Measurements from ENCODE around the gene CD81.

GRCh38 chr11:2161361-2161807 is 375 bp upstream of the INS start:
- PRO-cap: no peak
- RAMPAGE, long total RNA: no peak

- PRO-cap: no peak
- RAMPAGE, long total RNA: no peak
Observed at GRCh38 chr11:2265259-2265817, 5.0 kb downstream of the ASCL2 start.

- PRO-cap: no peak
- RAMPAGE, long total RNA: no peak
Observed at GRCh38 chr11:2267644-2268414, 2.6 kb downstream of the ASCL2 start.

DNA sequence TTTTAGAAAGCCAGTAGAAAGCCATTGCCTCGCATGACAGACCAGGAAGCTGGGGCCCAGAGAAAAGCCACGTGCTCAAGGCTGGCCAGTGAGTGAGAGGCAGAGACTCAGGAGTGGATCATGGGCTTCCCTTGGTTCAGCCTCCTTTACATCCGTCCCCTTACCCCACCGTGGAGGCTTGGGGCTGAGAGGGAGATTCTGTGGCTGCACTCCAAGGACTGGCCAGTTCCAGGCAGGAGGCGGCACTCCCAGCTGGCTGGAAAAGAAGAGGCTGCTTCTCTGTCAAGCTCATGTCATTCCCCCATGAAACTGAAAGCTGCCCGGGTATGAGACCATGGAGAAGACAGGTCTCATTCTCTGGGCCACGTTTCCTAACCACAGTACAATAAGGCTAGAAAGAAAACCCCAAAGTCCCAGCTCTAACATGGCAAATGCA is 6.6 kb upstream of the ASCL2 start:
- PRO-cap: no peak
- RAMPAGE, long total RNA: no peak

DNA sequence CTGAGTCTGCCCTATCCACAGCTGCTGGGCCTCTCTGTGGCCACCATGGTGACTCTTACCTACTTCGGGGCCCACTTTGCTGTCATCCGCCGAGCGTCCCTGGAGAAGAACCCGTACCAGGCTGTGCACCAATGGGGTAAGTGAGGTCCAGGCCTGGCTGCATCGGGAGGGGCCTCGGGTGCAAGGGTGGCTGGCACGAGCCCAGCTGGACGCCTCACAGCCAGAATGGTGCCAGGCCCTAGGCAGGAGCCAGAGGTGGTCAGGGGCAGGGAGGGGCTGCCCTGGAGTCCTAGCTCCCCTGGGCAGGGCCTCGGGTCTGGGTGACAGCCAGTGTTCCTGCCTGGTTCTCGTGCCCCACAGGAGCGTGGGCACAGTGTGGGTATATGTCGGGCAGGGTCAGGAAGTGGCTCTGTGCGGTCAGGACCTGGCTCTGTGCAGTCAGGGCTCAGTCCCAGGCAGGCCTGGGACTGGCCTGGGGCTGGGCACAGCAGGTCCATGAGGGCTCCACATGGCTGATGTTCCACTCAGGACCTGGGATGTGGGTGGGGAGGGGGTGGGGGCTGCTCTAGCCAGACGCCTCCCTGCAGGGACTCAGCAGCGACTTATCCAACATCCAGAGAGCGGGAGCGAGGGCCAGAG is 1.1 kb downstream of the TSPAN32 start:
- PRO-cap: no peak
- RAMPAGE, long total RNA: no peak

DNA sequence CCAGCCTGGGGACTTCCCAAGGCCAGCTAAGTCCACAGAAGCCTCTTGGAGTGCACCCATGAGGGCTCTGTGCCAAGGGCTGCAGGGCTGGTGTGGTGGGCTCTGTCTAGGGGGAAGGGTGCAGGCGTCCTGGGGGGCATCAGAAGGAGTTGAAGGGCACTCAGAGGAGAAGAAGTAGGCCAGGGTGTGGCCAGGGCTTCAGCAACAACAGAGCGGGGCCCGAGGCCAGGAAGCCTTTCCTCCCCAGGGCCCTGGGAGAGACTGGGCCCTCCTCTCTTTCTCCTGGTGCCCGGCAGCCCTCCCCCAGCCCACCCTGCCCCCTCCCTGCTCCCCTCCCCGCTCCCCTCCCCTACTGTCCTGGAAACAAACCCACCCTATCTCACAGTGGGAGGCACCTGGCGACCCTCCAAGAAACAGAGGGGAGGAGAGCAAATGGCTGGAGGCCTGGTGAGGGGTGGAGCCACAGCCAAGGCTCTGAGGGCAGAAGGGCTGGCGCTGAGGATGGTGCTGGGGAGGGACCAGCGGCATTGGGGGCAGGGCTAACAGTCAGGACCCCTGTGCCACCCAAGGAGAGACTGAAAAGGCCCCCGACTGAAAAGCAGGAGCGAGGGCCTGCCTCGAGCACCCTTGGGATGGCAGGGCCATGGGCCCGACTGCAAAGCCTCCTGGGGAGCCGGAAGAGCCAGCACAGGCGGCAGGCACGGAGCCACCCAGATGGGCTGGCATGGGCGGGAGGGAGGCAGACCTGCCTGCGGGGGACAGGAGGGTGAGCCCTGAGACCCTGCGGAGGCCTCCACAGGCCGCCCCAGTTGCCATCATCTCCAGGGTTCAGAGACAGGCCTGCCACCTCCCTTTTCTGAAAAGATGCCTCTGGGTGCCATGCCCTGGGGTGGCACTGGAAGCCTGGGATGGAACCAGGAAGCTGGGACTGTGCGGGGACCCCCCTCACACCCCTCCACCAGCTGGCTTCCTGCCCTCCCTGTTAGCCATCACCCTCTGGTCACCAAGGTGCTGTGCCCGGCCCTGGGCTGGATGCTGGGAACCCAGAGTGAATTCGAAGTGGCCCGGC is 13.4 kb downstream of the TSPAN32 start:
- PRO-cap: no peak
- RAMPAGE, long total RNA: no peak

- PRO-cap: no peak
- RAMPAGE, long total RNA: no peak
Observed at GRCh38 chr11:2321043-2321672, 19.3 kb downstream of the TSPAN32 start.

DNA sequence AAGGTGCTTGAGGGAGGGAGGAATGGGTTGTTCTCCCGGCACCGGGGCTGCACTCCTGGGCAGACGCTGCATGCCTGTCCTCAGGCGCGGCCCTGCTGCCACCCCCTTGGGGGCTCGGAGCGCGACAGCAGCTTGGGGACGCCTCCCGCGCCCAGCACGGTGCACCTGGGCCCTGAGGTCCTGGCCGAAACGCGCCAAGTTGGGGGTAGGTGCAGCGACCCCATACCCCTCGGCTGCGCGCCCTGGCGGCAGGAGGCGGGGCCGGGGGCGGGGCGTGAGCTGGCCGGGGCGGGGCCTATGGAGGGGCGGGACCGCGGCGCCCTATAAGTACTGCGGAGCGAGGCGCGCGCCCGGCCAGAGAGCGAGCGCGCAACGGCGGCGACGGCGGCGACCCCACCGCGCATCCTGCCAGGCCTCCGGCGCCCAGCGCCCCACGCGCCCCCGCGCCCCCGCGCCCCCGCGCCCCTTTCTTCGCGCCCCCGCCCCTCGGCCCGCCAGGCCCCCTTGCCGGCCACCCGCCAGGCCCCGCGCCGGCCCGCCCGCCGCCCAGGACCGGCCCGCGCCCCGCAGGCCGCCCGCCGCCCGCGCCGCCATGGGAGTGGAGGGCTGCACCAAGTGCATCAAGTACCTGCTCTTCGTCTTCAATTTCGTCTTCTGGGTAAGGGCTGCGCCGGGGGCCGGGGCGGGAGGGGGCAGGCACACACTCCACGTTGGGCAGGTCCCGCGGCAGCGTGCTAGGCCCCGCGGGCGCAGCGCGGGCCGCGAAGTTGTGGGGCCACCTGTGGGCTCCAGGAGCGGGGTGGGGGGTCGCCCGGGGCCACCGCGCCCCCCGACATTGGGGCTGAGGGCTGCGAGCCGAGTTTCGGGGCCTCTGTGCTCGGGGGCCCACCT is at the start of gene CD81:
TSS of gene CD81 (plus strand) at position 353 of the 891 bp plus-strand sequence.
- PRO-cap: unidirectional peak, plus-strand start at position 357 of the sequence
- RAMPAGE, long total RNA: no peak

GRCh38 chr11:2385648-2386232 is 8.6 kb downstream of the CD81 start:
- PRO-cap: bidirectional peak, plus-strand start at chr11:2386094, minus-strand start at chr11:2385884
- RAMPAGE, long total RNA: start-site peak on the plus strand at chr11:2386041-2386130, 64 and 14 reads in 2 replicates

DNA sequence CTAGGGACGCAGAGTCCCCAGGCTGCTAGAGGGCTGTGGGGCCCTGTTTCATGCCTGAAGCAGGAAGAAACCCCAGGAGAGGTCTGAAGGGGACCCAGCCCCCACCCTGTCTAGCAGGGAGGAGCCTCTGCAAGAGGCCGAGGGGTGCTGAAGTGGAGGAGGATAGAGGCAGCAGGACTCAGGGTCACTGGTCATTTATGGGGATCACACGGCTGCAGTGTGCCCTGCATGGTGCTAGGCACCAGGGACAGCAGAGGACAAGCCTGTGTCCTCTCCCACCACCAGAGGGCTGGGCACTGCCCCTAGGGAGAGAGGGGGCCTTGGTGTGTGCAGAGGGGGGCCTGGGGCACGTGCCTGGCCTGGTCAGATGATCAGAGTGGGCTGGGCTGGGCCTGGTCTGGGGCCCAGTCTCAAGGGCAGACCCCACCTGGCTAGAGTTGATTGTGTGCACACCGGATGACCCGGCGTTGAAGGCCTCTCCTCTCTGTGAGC is 11.4 kb upstream of the TSSC4 start:
- PRO-cap: bidirectional peak, plus-strand start at position 434 of the sequence, minus-strand start at position 298 of the sequence
- RAMPAGE, long total RNA: no peak

- PRO-cap: no peak
- RAMPAGE, long total RNA: no peak
Observed at GRCh38 chr11:2462854-2464316, 18.6 kb downstream of the KCNQ1 start.

GRCh38 chr11:2465223-2465614 is 20.4 kb downstream of the KCNQ1 start:
- PRO-cap: no peak
- RAMPAGE, long total RNA: no peak

- PRO-cap: no peak
- RAMPAGE, long total RNA: no peak
Observed at GRCh38 chr11:2656828-2657574, 212.2 kb downstream of the KCNQ1 start.

GRCh38 chr11:2693767-2694958 is 191.4 kb downstream of the CDKN1C start:
- PRO-cap: no peak
- RAMPAGE, long total RNA: no peak

- PRO-cap: no peak
- RAMPAGE, long total RNA: no peak
Observed at GRCh38 chr11:2741798-2742201, 143.8 kb downstream of the CDKN1C start.

DNA sequence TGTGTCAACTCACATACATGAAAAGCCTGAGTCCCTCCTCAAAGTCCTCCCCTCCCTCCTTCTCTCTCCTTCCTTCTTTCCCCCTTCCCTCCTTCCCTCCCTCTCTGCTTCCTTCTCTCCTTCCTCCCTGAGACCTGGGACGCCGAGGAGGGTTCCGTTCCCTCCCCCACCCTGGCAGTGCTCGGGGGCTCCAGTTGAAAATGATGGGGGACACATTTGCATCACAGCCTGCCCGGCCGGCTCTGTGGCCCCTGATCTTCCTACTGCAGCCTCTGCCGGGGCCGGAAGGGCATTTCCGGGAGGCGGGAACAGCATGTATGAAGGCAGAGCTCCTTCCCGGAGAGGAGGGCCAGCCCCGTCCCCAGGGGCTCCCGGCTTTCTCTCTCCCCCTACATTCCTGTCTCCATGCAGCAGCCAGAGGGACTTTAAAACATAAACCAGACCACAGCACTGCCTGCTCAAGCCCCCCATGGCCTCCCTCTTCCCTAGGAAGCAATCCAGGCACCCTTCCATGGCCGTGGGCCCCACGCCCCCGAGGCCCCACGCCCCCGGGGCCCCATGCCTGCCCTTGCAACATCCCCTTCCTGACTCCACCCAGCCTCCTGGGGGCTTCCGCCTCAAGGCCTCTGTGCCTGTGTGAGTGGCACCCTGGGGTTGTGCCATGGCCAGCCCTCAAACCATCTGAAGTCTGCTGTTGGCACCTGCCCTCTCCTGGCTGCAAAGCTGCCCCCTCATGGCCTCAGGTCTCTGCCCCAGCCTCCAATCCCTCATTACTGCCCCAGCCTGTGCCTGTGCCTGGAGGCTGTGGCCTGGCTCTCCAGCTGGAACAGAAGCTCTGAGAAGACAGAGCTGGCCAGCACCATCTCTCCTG is 73.1 kb downstream of the CDKN1C start:
- PRO-cap: no peak
- RAMPAGE, long total RNA: no peak

DNA sequence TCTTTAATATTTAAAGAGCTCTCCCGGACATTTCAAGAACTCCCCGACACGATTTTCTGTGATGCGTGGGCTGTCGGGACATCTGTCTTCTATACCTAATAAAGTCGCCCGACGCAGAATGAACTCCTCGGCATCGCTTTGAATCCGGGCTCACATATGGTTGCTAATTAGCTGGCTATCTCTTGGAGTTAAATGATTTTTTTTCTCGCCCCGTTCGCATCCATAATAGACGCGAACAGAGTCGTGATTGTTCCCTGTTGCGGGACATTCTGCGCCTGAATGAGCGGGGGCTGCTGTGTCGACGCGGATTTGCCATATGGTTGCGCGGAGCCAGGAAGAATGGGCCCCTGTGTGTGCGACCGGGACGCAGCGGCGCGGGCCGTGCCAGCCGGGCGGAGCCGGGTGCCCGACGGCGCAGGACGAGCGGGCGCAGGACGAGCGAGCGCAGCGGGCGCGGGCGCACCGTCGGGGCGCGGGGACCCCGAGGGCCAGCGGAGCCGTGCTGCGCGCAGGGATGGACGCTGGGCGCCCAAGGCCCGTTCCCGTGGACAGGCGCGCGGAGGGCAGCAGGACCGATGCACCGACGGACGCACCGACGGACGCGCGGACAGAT is 16.4 kb downstream of the CDKN1C start:
- PRO-cap: no peak
- RAMPAGE, long total RNA: no peak

DNA sequence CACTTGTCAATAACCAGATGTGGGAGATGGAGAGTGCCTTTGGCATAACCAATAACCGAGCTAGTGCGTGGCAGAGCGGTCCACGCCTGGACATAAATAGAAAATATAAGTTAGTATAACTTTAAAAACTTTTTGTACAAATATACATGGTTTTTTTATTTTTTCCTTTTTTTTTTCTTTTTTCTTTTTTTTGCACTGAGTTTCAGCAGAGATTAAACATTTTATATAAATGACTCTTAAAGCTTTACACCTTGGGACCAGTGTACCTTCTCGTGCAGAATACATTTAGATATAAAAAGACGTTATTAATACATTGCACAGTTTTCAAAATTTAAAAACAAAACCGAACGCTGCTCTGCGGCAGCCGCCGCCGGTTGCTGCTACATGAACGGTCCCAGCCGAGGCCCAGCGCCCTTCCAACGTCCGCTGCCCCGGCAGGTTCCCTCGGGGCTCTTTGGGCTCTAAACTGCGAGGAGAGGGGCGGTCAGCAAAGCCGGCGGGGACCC is 2.1 kb downstream of the CDKN1C start:
- PRO-cap: no peak
- RAMPAGE, long total RNA: no peak

DNA sequence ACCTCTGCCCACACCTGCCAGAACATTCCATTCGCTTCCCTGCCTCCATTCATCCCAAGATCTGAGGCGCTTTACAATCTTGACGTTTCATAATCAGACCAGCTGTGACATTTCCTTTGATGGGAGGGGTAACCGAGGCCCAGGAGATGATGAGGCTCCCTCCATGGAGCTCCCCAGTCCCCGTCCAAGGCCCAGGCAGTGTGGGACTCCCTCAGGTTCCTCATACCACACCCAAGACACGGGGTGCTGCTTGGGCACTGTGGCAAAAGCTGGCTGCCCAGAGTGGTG is 9.8 kb downstream of the SLC22A18 start:
- PRO-cap: no peak
- RAMPAGE, long total RNA: no peak

- PRO-cap: no peak
- RAMPAGE, long total RNA: no peak
Observed at GRCh38 chr11:2923778-2924147, 5.5 kb downstream of the PHLDA2 start.